ENCODE measurements around the gene DTYMK.

GRCh38 chr2:241453950-241454597, 54.3 kb downstream of the STK25 start:
- PRO-cap = no peak

DNA sequence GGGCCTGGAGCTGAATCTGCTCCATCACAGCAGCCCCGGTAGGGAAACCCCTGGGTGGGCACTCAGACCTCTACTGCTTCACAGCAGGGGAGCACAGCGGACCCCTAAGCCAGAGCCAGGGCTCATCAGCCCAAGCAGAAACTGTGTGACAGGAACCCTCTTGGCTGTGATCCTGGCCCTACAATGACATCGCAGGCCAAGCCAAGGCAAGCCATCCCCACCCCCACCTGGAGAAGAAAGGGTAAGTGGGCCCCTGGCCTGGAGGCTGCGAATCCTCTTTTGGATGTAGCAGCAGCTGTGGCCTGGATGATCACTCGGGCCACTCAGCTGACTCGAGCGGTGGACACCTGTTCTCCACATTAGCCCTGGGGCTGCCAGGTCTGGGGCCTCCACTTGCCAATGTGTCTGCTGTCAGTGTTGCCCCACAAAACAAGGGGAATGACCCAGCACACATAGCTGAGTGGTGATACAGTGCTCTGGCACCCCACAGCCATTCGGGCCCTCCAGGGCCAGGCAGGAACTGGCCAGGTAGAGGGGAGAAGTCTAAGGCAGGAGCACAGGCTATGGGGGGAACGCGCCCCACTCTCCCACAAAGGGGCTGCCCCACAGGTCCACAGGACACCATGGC, 2.7 kb downstream of the STK25 start:
- PRO-cap = no peak

DNA sequence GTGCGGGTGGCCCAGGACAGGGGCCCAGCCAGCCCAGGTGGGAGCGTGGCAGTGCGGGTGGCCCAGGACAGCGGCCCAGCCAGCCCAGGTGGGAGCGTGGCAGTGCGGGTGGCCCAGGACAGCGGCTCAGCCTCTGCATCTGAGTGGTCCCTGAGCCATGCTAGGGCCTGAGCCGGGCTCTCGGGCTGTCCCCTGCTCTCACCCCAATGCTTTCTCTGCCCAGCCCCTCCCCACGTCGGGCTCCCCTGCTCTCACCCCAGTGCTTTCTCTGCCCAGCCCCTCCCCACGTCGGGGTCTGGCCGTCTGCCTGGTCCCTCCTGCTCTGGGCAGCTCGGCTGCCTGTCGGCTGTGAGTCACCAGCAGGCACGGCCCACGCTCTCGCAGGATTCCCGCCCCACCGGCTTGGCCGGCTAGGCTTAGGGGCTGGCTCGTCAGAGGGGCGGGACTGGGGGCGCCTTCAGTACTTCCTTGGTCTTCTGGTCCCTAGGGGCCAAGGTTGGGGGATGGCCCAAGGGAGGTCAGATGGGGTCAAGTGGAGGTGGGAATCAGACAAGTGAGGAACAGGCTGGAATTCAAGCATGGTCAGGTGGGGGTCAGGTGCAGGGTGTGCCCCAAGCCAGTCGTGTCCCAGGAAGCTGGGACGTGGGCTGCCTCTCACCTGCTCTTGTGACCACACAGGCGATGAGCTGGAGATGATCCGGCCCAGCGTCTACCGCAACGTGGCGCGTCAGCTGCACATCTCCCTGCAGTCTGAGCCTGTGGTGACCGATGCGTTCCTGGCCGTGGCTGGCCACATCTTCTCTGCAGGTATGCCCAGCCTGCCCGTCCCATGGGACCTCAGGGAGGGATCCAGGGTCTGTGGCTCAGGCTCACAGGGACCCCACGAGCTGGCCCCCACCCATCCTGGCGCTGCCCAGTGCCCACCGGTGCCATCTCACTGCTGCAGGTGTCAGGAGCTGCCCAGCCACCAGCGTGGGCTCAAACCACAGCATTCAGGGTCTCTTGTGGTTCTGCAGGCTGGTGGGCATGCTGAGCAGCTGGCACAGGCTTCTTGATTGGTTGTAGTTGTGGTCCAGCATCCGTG, 3.5 kb downstream of the BOK start:
- PRO-cap = unidirectional peak, minus-strand start at position 128 of the sequence

GRCh38 chr2:241572162-241572742, 13.7 kb downstream of the BOK start:
- PRO-cap = no peak

- PRO-cap = unidirectional peak, minus-strand start at chr2:241638149
Measured at GRCh38 chr2:241637799-241638577, 495 bp downstream of the ATG4B start.

DNA sequence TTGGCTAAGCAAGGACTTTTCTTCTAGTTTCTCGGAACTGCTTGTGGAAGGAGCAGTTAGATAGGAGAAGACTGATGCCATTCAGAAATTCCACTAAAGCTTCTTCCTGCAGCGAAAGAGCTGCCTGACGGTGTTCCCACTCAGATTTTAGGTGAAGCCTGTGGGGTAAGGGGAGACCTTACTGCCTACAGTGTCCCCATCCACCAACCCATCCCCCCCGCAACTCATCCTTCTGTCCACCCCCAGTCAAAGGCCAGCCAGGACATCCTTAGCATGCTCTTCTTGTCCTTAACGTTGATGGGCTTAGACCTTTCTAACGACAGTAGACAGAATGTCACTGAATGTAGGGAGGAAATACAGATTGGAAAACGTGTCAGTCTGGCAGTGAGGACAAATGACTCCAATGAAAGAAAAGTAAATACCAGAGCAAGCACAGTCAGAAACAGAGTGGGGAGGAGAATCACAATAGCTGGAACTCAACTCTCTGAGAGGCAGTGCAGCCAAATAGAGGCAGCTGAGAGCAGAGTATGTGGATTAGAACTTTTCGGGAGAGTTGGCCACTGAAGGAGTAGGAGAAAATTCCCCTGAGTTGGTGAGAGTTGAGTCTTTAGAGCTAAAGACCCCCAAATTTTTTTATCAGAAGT, 24.2 kb downstream of the ATG4B start:
- PRO-cap = no peak

DNA sequence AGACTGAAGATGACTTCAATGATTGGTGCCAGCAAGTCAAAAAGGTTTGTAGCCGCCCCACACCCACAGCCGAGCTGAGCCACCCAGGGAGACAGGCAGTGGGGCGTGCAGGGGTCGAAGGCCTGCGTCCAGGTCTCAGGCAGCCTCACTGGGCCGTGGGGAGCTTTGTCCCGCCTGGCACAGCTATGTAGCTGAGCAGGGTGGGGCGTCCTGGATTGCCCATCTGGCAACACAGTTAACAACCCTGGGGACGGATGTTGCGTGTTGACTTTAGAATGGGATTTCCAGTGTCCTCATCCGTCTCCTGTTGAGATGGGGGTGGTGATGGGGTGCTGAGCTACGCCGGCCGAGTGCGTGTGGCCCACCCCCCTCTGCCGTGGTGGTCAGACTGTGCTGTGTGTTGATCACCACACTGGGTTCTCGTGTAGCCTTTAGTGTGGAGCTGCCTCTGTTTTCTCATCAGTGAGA, 15.8 kb downstream of the DTYMK start:
- PRO-cap = no peak

- PRO-cap = bidirectional peak, plus-strand start at chr2:241686903, minus-strand start at chr2:241686804; bidirectional peak, plus-strand start at chr2:241687341, minus-strand start at chr2:241687220
Measured at GRCh38 chr2:241686631-241687625, at the start of gene DTYMK. DTYMK (minus strand) TSS chr2:241686815.

DNA sequence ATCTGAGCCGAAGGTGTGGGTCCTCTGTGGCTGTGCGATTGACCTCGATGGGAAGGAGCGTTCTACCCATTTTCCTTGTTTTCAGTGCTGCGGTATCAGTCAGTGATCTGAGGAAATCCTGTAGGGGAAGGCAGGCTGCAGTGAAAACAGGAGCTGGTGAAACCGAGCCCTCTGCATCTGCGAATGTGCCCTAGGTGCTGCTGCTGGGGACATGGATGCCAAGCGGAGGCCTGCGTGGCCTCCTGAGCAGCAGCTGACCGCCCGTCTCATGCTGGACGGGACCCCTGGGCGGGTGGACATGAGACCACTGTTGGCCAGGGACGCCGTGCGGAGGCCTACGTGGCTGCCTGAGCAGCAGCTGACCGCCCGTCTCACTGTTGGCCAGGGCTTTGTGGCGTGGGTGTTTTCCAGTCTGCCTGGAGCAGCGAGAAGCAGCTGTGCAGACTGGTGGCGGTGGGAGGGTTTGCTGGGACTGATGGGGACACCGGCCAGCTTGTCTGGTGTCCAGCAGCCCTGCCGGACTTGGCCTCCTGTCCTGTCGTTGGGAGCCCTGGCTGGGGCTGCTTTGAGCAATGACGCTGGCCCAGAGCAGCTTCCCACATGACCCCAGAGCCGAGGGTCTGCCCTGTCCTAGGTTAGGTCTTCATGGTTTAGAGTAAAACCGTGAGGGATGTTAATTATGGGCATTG, 5.9 kb upstream of the D2HGDH start:
- PRO-cap = no peak

- PRO-cap = no peak
Measured at GRCh38 chr2:241748575-241749735, 14.5 kb downstream of the D2HGDH start.

DNA sequence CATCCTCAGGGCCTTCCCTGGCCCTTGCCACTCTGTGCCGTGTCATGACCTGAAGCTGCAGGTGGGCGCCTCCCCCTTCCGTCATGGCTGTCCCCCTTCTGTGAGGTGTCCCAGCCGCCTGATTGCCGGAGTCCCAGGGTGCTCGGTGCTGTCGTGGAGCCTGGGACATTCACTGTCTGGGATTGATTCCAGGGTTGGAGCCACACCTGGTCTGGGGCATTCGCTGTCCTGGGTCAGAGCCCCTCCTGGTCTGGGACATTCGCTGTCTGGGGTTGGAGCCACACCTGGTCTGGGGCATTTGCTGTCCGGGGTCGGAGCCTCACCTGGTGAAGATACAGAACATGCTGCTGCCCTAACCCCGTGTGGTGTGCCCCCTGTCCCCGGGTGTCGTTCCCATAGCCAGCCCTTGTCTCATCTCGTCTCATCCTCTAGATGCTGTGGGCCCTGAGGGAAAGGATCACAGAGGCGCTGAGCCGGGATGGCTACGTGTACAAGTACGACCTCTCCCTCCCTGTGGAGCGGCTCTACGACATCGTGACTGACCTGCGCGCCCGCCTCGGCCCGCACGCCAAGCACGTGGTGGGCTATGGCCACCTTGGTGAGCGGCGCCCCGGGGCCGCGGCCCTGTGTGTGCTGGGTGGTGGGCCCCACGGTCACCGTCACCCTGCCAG, 21.1 kb upstream of the GAL3ST2 start:
- PRO-cap = no peak

DNA sequence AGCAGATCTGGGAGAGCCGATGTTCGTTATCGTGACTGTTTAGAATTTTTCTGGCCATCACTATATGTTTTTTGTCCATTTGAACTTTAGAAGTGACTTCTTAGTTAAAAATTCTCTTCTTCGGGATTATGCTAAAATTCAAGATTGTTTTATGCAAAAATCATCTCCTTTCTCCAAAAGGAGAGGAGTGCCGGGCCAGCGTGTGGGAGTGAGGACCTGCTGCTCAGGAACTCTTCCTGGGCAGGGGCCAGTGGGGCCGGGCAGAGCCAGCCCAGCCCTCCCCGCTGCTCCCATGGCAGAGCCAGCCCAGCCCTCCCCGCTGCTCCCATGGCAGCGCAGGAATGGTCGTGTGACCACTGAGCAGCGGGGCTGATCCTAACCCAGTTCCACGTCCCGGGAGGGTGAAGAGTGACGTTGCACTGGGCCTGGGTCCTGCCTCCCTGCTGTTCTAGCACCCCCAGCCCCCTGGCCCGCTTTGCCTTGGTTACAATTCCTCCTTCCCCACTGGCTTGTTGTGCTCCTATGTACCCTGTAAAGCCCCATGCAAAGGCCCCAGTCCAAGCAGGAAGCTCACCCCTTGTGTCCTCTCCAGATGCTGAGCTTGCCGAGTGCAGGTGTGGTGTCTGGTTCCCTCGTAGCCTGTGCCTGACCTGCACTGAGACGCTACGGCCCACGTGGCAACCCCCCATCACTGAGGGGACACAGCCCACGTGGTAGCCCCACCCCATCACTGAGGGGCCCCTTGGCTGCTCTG, 11.5 kb upstream of the NEU4 start:
- PRO-cap = no peak

- PRO-cap = no peak
Measured at GRCh38 chr2:241866349-241867254, 2.9 kb upstream of the RTP5 start.

DNA sequence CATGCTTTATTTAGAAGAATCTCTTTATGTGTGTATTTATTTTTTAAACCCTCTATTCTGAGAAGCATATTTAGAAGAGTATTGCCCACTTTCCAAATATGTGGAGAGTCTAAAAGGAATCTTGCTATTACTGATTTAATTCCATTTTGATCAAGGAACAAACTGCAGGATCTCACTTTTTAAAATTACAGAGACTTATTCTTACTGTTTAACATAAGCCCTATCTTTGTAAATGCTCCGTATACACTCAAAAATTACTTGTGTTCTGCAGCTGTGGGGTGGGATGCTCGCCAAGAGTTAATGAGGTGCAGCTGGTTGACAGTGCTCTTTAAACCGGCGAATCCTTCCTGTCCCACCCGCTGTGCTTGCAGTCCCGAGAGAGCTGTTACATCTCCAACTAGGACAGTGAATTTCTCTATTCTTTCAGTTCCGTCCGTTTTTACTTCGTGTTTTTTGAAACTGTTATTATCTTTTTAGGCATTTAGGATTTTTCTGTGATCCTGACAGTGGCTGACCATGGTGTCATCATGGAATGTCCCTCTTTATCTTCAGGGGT, 13.4 kb downstream of the RTP5 start:
- PRO-cap = no peak

DNA sequence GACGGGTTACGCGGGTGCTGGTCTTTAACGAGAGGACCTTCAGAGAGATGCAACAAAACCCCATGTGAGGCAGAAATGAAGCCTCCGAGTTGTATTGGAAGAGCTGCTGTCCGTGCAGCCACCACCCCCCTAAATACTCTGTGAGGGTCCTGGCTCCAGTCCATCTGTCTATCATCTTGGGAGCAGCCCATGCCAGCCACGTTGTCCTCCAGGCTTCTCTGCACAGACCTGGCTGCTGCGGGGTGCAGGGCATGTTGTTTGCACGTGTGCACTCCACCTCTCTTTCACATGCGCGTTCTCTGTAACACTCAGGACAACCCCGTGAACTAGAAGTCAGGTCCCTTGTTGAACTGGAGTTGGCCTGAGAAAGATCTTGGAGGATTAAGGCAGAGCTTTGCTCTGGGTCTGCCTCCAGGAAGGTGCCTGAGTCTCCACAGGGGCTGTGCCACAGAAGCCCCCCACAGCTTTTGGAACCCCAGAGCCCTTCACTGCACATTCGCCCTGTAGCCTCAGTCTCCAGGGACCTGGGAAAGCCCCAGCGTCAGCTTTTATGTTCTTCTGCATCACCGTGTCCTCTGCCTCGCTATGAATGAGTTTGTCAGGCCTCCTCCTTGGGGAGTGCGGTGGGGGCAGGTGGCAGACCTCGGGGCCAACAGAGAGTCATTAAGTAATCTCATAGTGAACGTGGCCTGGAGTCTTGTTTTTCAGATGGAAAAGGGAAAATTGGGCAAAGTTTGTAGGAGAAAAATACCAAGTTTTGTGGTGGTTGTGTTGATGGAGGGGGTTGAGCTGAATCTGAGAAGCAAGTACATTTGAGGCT, 14.2 kb downstream of the FAM240C start:
- PRO-cap = no peak

DNA sequence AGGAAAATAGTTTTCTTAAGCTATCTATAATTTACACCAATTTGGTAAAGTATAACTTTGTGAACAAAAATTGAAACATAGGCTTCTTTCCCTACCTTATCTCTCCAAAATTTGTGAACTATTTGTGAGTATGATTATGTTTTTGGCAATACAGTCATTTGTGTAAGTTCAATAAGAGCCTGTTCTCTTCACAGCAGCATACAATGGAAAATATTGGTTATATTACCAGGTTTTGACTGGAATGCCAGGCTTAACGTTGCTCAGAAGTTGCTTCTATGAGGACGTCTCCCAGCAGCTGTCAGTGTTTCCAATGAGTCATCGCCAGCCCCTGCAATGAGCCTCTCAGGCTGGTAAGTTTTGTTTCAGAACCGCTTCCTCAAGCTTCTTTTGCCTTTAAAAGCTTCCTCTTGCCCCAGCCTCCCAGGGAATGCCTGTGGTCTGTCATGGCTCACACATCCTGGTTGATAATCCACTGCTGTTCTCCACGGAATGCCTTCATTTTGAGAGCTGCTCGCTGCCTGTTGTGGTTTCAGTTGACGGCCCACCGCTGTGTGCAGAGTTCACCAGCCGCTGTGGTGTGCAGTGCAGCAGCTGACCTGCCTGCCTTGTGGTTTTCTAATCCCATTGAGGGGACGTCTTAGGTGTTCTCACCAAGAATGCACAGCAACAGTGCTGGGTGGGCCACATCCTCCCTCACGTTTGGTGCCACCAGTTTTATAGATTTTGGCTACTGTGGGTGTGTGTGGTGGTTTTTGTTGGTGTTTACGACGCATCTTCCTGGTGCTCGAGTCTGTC, 65.6 kb upstream of the FAM240C start:
- PRO-cap = bidirectional peak, plus-strand start at position 423 of the sequence, minus-strand start at position 309 of the sequence; bidirectional peak, plus-strand start at position 524 of the sequence, minus-strand start at position 535 of the sequence

- PRO-cap = no peak
Measured at GRCh38 chr2:242075527-242076072, 175.3 kb upstream of the FAM240C start.

- PRO-cap = no peak
Measured at GRCh38 chr2:242114442-242115020, 214.3 kb upstream of the FAM240C start.